Aorta (tissue), 1 donor: ENCODE measurements around a stretch of chr2.

- PRO-cap = no peak
Measured at GRCh38 chr2:63944309-63944769, 74.9 kb downstream of the VPS54 start.

GRCh38 chr2:63992603-63992911 is 26.7 kb downstream of the VPS54 start:
- PRO-cap = no peak

DNA sequence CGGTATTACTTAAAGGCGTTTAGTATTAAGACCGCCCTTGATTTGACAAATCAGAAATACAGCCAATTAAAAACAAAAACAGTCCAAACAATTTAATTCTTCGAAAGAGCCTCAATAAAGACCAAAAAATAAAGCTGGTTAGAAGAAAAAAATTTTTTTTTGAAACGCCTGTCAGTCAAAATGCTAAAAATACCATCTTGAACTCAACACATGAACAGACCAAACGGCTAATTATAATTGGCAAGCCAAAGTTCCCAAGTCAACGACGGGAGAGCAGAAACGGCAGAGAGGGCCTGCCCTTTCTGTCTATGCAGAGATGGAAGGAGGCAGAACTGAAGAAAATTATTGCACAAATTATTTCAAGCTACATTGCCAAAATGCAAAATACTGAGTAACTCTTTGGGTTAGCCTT is 1.1 kb downstream of the VPS54 start:
- PRO-cap = unidirectional peak, plus-strand start at position 262 of the sequence

- PRO-cap = no peak
Measured at GRCh38 chr2:64090210-64090720, 54.0 kb downstream of the PELI1 start.

GRCh38 chr2:64094774-64095427 is 49.3 kb downstream of the PELI1 start:
- PRO-cap = no peak

- PRO-cap = no peak
Measured at GRCh38 chr2:64104201-64105226, 39.7 kb downstream of the PELI1 start.

DNA sequence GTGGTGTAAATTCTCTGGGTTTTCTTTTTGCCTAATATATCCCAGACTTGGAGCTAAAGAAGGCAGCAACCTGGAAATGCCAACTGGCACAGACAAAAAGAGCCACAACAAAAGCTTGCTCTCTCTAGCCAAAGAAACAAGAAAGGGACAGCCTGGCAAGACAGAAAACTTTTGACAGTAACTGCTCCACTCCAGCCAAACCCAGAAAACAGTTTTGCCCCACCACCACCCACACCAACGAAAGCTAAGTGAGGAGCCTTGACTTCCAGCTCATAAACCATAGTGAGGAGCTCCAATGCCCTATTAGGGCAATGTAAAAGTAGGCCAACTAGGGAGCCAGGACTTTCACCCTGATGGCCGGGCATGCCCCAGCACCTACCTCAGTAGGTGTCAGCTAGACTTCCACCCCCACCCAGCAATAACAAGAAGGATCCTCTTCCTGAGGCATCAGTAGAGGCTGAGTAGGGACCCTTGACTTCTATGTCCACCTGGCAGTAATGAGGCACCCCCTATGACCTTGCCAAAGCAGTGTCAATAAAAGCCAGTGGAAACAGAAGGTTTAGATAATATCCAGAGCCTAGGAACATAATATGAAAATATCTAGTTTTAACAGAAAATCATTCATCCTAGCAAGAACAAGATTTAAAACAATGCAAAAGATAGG is 35.4 kb downstream of the PELI1 start:
- PRO-cap = no peak

DNA sequence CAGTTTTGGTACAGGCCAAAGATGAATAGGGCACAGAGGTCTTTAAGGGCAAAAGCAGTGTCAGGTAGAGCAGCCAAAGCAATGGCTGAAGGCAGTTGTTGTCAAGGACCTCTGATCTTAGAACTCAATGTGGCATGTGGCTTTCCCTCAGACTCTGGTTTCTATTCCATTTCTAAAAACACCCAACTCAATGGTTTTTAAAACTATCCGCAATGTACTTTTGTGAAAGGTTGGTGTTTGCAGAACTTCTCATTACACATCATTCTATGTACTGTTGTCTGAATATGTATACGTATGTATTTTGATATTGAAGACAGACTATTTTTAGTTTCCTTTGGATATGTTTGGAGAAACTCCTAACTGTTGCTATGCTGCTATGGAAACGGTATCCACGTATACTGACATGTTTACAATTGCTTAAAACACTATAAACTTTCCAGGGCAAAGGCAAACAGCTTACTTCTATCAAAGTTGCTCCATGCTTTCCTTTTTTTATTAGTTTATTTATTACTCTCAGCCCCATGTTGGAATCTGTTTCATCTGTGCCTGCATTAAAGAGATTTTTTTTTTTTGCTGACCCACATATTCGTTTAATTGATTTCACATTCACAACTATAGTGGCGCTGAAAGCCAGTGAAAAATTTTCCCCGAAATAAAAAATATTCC is 58.2 kb upstream of the PELI1 start:
- PRO-cap = no peak

- PRO-cap = no peak
Measured at GRCh38 chr2:64203473-64203833, 59.2 kb upstream of the PELI1 start.

DNA sequence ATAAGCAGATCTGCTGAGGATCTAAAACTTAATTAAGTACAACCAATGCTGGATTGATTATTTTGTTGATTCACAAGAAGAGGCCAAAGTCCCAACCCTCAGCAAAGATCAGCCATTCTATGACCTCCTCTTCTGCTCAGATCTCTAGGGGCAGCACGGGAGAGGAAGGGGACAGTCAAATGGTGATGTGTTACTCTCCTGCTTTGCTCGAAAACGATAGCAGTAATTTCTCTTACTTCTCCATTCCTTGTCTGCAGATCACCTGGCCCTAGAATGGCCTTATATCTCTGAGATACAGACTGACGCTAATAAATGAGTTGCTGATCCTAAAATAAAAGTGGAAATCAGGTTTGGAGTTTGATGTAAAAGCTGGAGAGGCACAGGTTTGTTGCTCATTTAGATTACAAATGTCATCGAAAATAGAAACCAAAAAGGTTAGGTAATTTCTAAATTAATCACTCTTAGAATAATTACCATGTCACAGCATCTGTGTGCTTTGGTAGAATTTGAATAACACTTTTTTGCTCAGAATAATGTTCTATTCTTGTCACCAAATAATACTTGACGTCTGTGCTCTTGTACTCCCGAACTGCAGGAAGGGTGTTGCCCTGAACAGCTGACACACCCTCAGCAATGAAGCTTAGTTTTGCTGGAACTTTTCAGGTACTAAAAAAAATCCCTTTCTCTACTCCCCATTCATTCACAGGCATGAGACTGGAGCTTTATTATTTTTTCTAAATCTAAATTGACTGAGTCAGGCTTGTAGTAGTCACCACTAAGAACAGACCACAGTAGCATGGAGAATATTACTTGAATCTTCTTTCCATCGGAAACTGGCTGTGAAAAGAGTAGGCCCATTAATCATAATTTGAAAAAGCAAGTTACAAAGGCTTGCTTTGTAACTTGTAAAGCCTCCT is 69.9 kb upstream of the PELI1 start:
- PRO-cap = no peak

GRCh38 chr2:64277045-64277776 is 133.0 kb upstream of the PELI1 start:
- PRO-cap = no peak

- PRO-cap = no peak
Measured at GRCh38 chr2:64359814-64360535, 94.0 kb upstream of the LGALSL start.

DNA sequence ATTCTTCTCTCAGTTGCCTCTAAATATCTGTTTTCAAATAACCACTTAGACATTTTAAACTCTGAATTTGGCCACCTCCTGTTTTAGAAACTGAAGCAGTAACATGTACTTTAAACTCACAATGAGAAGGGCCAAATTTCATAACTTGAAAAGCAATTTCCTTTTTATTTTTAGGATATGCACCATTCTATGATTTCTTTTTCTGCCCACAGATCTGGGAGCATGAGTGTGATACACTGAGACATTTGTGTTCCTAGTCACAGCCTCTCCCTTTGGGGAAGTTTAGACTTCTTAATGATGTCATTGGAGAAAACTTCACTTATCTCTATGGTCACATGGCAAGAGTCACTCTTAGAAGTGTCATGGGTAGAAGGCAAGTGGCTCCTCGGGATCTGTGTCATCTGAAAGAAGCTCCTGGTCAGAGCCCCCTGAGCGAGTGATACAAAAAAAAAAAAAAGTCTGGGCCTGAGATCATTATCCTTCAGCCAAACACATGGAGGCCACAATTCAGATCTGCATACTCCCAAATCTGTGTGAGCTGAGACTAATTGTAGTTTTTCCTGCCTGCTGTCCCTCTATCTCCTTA is 62.6 kb upstream of the LGALSL start:
- PRO-cap = no peak

GRCh38 chr2:64402823-64403295 is 51.1 kb upstream of the LGALSL start:
- PRO-cap = no peak

DNA sequence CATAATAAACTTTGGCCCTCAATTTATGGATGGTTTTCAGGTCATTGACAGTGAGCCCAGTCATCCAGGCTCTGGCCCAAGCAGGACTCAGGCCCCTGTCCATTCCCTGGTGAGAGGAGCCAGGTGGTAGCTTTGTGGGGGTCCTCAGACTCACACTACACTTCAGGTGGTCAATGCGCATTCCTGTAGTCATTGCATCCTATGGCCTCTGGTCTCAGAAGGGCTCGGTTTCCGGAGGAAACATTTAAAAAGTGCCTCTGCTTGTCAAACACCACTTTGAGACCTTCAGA is 20.2 kb downstream of the LGALSL start:
- PRO-cap = no peak

DNA sequence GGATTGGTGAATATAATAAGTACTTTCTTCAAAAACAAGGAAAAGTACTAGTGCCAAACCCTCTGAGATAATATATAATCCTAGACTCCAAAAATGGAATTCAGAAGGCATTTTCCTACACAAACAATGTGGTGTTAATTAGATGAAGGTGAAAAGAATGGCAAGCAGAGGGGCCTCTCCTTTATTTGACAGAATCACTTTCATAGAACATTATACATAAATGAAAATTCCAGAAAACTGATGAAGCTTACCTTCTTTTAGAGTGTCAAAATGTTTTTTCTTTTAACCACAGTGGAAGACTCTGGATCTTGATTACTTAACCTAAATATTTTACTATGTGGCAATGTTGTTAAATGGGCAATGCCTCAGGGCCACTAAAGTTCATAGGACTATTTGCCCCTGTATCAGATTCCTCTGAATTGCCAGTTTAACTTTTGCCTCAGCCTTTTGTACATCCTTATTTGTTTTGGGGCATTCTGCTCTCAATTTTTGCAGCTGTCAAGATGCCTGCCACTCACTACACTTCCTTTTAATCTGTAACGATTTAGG is 31.6 kb upstream of the SERTAD2 start:
- PRO-cap = no peak

DNA sequence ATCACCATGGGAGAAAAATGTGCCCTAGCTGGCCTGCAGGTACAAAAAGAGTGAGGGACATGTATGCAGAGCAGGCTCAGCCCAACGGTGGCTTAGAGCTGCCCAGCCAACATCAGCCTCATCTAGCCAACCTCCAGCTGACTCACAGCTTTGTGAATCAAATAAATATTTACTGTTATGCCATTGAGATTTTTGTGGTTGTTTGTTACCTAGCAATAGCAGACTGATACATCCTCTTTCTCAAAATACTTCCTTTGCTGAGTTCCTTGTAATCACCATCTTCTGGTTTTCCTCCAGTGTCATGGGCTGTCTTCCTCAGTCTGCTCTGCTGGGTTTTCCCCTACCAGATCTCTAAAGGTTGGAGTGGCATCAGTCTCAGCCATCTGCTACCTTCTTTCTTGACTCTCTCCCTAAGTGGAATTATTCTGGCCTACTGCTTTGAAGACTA is 126.6 kb upstream of the SLC1A4 start:
- PRO-cap = no peak

- PRO-cap = no peak
Measured at GRCh38 chr2:64937948-64938259, 51.3 kb upstream of the SLC1A4 start.

DNA sequence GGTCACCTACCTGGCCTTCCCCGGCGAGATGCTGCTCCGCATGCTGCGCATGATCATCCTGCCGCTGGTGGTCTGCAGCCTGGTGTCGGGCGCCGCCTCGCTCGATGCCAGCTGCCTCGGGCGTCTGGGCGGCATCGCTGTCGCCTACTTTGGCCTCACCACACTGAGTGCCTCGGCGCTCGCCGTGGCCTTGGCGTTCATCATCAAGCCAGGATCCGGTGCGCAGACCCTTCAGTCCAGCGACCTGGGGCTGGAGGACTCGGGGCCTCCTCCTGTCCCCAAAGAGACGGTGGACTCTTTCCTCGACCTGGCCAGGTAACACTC is 619 bp downstream of the SLC1A4 start:
- PRO-cap = no peak

DNA sequence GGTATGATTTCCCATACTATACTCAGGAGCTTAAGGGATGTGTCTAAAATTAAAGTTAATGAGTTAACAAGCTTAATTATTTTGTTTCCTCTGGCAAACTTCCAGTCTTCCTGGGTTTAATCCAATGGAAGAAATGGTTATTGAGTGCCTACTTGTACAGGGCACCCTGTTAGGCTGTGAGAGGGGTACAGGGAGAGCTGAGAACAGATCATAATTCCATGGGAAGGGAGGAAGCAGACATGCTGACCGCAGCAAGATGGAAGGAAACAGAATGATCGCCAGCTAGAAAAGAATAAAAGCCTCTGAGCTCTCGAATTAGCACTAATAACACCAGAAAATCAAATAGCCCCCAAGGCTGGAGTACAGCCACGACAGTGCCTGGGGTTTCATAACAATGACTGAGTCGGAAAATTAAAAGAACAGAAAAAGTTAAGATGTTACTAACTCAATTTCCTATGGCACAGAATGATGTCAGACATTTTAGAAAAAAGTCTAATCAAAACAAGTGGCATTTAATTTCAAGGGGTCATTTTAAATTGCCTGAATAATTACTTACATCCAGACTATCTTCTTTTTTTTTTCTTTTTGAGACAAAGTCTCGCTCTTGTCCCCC is 20.6 kb upstream of the CEP68 start:
- PRO-cap = no peak